ENCODE results near the genes CACNG4 and HELZ.

- RAMPAGE, long total RNA, result no peak
- RRBS, result no CpG with 5 or more reads among the region's 10 CpGs
These were observed 224.6 kb upstream of the CACNG5 start for GRCh38 chr17:66610147-66610868.

- RAMPAGE, long total RNA, result no peak
- RRBS, result no CpG with 5 or more reads among the region's 23 CpGs
These were observed 43.6 kb upstream of the CACNG5 start for GRCh38 chr17:66791170-66791861.

GRCh38 chr17:66964125-66964788 is at the start of gene CACNG4:
Gene CACNG4 (plus strand): TSS chr17:66964707.
- RAMPAGE, long total RNA, result no peak
- RRBS, result 2% methylated on average over 34 of the region's 69 CpGs

DNA sequence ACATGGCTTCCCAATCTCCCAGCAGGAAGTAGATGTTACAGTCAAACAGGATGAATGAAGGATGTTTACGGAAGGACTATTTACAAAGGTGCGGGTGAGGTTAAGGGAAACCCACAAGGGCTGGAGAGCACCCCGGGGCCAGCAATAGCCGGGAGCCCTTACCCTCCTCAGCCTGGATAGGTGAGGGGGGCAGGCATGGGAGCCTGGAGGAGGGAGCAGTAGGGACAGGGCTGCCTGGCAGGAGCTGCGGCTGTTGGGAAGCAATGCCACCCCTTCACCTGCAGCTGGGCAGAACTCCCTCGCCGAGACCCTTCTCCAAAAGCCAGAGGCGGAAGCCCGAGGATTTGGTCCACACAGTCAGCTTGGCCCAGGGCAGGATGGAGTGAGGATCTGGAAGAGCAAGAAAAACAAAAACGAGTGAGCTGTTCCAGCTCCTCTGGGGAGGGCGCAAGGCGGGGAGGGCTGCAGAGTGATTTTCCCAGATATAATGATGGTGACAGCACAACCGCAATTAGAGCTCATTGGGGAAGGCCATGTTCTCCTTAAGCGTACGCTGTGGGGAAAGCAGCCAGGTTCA is 24.4 kb upstream of the CACNG1 start:
- RAMPAGE, long total RNA, result no peak
- RRBS, result no CpG with 5 or more reads among the region's 15 CpGs

- RAMPAGE, long total RNA, result no peak
- RRBS, result no CpG with 5 or more reads among the region's 5 CpGs
These were observed 12.1 kb downstream of the CACNG1 start for GRCh38 chr17:67056505-67056852.

- RAMPAGE, long total RNA, result no peak
- RRBS, result no CpG with 5 or more reads among the region's 6 CpGs
These were observed 88.0 kb downstream of the HELZ start for GRCh38 chr17:67156927-67157373.

- RAMPAGE, long total RNA, result no peak
- RRBS, result no CpG with 5 or more reads among the region's 7 CpGs
These were observed 29.0 kb downstream of the HELZ start for GRCh38 chr17:67215888-67216425.

- RAMPAGE, long total RNA, result start-site peak on the minus strand at chr17:67245178-67245182, 81 and 43 reads in 2 replicates
- RRBS, result 2% methylated on average over 13 of the region's 84 CpGs
These were observed at the start of gene HELZ for GRCh38 chr17:67245037-67245815. Gene HELZ (minus strand): TSS chr17:67245196.

DNA sequence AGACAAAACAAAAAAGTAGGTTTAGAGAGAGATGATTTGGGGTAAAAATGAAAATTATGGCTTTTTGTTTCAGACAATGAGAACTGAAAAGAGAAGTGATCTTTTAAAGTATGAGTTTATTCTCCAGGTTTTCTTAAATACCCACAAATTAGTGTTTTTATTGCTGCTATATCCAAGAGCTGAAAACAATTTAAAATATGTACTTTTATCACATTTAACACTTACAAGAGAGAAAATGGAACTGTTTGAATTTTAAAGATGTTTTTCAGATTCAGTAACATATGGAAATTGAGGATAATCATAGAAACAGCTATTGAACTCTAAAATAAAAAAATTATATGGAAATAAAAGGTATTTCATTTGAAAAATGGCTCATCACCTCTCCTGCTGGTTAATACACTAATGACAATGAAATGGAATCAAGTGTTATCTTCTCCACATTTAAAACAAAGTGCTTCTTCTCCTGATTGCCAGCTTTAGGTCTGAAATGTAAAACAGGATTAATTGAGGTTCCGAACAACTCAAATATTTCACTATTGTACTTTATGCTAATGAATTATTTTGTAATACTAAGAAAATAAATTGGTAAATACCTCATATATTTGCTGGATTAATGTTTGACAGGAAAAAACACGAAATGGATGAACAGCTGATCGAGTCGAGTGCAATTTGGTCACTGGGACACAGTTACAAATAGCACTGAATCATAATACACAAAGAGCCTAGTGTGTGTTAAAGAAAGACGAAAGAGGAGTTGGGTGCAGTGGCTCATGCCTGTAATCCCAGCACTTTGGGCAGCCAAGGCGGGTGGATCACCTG is 28.3 kb downstream of the PSMD12 start:
- RAMPAGE, long total RNA, result no peak
- RRBS, result no CpG with 5 or more reads among the region's 6 CpGs

DNA sequence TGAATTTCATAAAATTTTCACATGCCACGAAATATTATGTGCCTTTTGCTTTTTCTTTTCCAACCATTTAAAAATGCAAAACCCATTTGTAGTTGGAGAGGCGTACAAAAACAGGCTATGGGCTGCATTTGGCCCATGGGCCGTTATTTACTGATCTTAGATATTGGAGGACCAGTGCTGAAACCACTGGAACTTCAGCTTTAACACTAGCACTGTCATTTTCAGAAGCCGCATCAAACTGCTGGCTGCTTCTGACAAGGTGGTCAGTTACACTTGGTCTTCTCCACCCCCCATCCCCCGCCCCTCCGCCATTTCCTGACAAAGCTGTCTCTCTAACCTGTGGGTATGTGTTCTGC is 25.1 kb downstream of the PITPNC1 start:
- RAMPAGE, long total RNA, result no peak
- RRBS, result no CpG with 5 or more reads among the region's 6 CpGs

DNA sequence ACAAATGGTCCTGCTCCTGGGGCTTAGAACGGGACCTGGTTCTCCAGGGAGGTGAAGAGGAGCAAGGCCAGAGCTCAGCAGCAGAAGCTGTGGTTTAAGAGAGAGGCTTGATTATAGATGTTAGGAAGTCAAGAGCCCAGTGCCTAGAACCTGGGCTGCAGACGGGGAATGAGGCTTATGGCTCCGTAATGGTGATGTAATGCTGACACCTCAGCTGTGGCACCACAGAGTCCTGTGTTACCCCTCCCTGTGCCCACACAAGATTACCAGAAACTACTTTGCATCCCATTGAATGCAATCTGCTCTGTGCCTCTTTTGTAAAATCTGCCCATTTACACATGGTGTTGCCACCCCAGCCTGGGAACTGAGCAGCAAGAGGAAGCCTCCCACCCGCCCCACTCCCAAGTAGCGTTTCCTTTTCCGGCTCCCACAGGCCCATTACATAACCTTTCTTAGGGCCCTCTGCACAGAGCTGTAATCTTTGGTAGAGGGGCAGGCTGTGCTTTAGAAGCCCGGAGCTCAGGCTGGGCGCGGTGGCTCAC is 57.0 kb downstream of the PITPNC1 start:
- RAMPAGE, long total RNA, result no peak
- RRBS, result 91% methylated on average over 2 of the region's 9 CpGs

DNA sequence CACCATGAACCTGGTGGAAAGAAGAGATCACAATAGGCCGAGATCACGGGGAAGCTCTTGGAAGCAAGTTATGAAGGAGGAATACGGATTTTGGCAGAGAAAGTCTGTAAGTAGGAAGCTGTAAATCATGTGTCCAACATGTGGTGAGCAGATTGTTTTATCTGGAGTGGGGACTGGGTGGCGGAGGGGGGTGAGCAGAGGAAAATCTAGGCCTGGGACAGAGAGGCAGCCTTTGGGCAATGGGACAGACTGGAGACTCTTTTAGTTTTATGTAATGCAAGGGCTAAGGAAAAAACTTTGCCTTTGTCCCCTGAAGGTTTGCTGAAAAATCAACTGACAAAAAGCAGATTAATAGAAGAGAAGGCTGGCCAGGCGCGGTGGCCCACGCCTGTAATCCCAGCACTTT is 67.2 kb downstream of the PITPNC1 start:
- RAMPAGE, long total RNA, result no peak
- RRBS, result no CpG with 5 or more reads among the region's 7 CpGs

GRCh38 chr17:67549734-67550312 is 167.9 kb upstream of the NOL11 start:
- RAMPAGE, long total RNA, result no peak
- RRBS, result no CpG with 5 or more reads among the region's 13 CpGs

DNA sequence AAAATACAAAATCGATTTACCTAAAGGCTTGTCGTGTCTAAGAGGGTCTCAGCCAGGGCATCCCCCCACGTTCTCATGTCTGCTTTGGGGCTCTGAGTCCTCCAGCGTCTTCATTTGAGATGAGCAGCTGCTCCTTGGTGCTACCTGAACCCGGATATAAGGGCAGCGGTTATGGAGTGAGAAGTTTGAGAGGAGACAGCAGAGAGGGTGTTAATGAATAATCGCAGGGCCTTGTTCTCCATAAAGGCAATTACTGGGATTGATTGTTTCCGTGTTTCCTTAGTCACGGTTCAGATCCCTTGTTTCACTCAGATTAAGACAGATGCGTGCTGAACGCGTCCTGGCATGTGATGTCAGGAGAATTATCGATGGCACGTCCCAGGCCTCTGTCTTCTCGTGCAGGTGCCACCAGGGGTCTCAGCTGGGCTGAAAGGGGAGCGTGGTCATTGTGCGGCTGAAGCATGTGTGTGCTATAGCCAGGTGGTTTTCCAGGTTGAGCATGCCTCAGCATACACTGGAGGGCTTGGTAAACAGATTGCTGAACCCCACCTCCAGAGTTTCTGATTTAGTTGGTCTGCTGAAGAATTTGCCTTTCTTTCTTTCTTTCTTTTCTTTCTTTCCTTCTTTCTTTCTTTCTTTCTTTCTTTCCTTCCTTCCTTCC is 142.4 kb upstream of the NOL11 start:
- RAMPAGE, long total RNA, result no peak
- RRBS, result no CpG with 5 or more reads among the region's 17 CpGs

DNA sequence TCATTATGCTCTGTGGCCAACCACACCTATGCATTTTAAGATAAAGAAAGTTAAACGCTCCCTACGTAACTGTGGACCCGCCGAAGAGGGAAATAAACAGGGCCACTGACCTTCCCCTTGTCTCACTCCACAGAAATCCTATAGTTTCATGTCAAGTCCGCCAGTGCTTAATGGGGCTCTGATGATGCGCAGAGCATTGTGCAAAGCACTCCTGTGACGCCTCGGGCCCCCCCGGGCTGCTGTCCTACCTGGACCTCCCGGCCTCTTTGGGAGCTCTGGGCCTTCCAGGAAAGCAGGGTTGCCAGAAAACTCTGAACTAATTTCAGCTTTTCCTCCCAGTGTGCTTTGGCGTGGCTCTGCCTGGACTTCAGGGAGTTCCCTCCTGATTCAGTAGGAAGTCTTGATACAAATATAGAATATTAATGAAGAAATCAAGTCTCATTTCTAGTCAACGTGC is 84.1 kb upstream of the NOL11 start:
- RAMPAGE, long total RNA, result no peak
- RRBS, result no CpG with 5 or more reads among the region's 12 CpGs

DNA sequence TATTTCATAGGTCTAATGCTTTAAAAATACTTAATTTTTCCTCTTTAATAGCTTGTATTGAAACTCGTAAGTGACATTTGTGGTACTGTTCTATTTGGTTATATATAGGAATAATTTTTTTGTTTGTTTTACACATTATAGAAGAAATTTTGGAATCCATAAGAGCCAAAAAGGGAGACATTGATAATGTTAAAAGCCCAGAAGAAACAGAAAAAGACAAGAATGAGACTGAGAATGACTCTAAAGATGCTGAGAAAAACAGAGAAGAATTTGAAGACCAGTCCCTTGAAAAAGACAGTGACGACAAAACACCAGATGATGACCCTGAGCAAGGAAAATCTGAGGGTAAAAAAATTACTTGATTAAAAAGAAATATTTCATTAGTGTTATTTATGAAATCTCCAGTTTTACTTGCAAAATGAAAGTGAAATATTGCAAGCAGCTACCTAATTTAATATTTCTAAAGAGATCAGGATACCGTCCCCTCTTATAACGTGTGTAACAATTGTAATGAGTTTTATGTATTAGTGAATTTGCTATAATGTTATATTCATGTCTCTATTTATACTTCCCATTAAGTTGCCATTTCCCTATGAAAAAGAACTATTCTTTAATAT is 49.5 kb downstream of the BPTF start:
- RAMPAGE, long total RNA, result no peak
- RRBS, result no CpG with 5 or more reads among the region's 4 CpGs

GRCh38 chr17:67911310-67912517 is 84.6 kb downstream of the C17orf58 start:
- RAMPAGE, long total RNA, result no peak
- RRBS, result no CpG with 5 or more reads among the region's 14 CpGs

- RAMPAGE, long total RNA, result no peak
- RRBS, result 9% methylated on average over 2 of the region's 28 CpGs
These were observed 3.3 kb downstream of the C17orf58 start for GRCh38 chr17:67992941-67993349.

GRCh38 chr17:68011102-68011363 is 14.8 kb upstream of the C17orf58 start:
- RAMPAGE, long total RNA, result no peak
- RRBS, result no CpG with 5 or more reads among the region's 10 CpGs

GRCh38 chr17:68044520-68044884 is 9.0 kb downstream of the KPNA2 start:
- RAMPAGE, long total RNA, result no peak
- RRBS, result no CpG with 5 or more reads among the region's 6 CpGs